Measurements from ENCODE around the gene NFYC.

GRCh38 chr1:39411691-39412776 is 79.4 kb upstream of the BMP8A start:
- PRO-cap = no peak
- RAMPAGE, long total RNA, 5 experiments = start-site peak on the plus strand in 4 of 5 experiments, at chr1:39412116-39412466 at its widest, 15 to 34 reads per replicate
- RRBS = no CpG with 5 or more reads among the region's 4 CpGs

DNA sequence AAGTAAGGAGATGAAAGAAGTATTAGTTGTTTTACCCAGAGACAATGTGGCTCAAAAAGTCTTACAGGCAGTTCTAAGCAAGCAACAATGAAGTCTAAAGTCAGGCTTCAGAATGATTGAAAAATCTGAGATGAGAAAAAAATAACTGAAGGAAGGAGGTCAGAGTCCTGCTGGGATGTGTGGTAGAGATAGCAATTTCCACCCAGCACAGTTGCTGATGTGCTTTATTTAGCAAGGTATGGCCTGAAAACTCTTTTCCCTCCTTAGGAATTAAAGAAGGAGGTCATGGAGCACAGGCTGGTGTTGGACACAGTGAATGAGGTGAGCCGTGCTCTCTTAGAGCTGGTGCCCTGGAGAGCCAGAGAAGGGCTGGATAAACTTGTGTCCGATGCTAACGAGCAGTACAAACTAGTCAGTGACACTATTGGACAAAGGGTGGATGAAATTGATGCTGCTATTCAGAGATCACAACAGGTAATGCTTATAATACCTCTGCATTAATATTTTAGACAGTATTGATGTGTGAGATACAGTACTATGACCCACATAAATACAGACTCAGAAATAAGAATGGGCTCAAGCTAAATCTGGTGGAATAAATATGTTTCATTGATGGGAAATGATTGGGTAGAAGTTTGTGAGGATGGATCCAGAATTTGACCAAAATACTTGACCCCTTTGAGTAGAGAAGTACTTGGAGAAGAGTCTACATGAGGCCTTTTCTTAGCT is 60.8 kb upstream of the BMP8A start:
- PRO-cap = no peak
- RAMPAGE, long total RNA, 5 experiments = start-site peak on the plus strand in 3 of 5 experiments, centred at positions 309 to 436 of the sequence, 21 to 24 reads per replicate
- RRBS = no CpG with 5 or more reads among the region's 3 CpGs

DNA sequence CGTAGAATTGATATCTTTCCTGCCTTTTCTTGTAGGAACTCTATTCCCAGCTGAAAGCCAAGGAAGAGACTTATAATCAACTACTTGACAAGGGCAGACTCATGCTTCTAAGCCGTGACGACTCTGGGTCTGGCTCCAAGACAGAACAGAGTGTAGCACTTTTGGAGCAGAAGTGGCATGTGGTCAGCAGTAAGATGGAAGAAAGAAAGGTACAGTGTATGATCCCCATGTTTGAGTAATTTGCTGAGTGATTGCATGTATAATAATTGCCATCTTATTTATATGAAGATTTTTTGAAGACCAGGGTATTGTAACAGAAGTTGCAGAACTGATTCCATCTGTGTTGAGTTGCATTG is 46.8 kb upstream of the BMP8A start:
- PRO-cap = no peak
- RAMPAGE, long total RNA, 5 experiments = start-site peak on the plus strand in 2 of 5 experiments, centred at position 136 of the sequence, 28 to 78 reads per replicate
- RRBS = no CpG with 5 or more reads among the region's 3 CpGs

DNA sequence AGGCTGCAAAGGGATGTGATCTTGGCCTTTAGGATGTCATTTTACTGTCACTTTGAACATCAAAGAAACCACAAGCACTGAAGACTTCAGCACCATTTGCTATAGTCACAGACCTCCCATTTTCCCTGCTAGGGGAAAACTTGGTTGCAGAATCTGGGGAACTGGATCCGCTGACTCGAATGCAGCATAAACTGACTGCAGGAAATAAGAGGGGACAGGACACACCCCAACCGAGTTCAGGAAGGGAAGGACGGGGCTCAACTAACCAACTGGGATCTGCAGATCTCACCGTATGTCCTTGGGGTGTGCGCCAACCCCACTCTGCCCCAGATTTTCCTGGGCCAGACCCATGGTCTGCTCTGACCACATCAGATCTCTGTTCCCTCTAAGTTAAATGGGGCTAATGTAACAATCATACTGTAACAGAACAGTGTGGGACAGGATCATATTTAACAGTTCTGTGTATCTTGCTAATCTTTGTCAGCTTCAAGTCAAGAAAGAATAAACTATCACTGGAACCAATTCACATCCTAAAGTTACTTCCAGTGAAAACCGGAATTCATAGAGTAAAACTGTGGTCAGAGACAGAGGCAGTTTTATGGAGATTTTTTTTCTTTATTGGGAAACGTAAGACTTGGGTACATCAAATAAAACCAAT is 16.2 kb downstream of the PABPC4 start:
- PRO-cap = no peak
- RAMPAGE, long total RNA, 5 experiments = no peak in any of the 5 experiments
- RRBS = no CpG with 5 or more reads among the region's 8 CpGs

- PRO-cap = no peak
- RAMPAGE, long total RNA, 5 experiments = no peak in any of the 5 experiments
- RRBS = 54% methylated on average over 4 of the region's 4 CpGs
Observed at GRCh38 chr1:39680837-39681202, 8.9 kb upstream of the NT5C1A start.

GRCh38 chr1:39817266-39817840 is 28.7 kb upstream of the BMP8B start:
- PRO-cap = no peak
- RAMPAGE, long total RNA, 5 experiments = no peak in any of the 5 experiments
- RRBS = no CpG with 5 or more reads among the region's 20 CpGs

- PRO-cap = no peak
- RAMPAGE, long total RNA, 5 experiments = no peak in any of the 5 experiments
- RRBS = no CpG with 5 or more reads among the region's 4 CpGs
Observed at GRCh38 chr1:39849398-39850051, 33.8 kb downstream of the TRIT1 start.

DNA sequence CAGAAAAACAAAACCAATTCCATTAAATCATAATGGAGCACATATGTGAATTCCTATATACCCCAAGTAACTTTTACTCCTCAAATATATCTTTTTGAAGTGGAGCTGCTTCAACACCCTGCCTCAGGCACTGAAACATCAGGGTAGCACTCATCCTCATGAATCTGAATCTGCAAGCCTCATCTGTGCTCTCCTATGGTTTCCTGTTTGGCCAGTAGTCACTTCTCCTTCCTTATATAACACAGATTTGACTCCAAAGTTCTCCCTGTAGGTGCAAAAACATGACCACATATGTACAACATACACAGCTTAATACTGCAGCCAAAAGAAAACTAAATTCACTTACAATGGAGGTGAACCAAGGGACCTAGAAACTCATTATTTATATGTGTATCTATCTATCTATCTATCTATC is 7.2 kb downstream of the TRIT1 start:
- PRO-cap = no peak
- RAMPAGE, long total RNA, 5 experiments = no peak in any of the 5 experiments

DNA sequence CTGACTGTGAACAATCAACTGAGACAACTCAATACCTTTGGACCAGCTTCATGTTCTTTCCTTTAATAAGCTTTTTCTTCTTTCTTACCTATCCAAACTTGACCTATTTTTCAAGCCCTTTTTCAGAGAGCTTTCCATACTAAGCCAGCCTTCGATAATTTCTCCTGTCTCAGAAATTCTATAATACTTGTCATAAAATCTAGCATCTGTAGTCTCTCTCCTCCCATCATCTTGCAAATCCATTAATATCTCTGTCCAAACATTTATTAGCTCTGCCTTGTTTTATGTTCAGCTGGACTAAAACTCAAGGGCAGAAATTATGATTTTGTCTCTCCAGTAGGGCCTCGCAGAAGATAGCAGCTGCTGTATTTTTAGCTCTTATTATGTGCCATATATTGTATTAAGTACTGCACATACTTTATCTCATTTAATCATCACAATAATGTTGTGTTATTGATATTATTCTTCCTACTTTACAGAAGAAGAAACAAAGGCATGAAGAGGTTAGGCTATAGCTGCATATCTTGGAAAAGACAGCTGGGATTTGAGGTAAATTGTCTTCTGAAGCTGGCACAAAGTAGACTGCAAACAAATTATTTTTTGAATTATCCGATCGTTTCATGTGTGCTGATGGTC is 1.6 kb downstream of the TRIT1 start:
- PRO-cap = no peak
- RAMPAGE, long total RNA, 5 experiments = start-site peak on the minus strand in 1 of 5 experiments, centred at position 195 of the sequence, 18 reads per replicate
- RRBS = no CpG with 5 or more reads among the region's 4 CpGs

GRCh38 chr1:39981887-39982345 is 27.0 kb downstream of the MFSD2A start:
- PRO-cap = no peak
- RAMPAGE, long total RNA, 5 experiments = no peak in any of the 5 experiments
- RRBS = no CpG with 5 or more reads among the region's 3 CpGs

- PRO-cap = no peak
- RAMPAGE, long total RNA, 5 experiments = no peak in any of the 5 experiments
- RRBS = no CpG with 5 or more reads among the region's 3 CpGs
Observed at GRCh38 chr1:40036593-40037098, 3.9 kb upstream of the CAP1 start.

DNA sequence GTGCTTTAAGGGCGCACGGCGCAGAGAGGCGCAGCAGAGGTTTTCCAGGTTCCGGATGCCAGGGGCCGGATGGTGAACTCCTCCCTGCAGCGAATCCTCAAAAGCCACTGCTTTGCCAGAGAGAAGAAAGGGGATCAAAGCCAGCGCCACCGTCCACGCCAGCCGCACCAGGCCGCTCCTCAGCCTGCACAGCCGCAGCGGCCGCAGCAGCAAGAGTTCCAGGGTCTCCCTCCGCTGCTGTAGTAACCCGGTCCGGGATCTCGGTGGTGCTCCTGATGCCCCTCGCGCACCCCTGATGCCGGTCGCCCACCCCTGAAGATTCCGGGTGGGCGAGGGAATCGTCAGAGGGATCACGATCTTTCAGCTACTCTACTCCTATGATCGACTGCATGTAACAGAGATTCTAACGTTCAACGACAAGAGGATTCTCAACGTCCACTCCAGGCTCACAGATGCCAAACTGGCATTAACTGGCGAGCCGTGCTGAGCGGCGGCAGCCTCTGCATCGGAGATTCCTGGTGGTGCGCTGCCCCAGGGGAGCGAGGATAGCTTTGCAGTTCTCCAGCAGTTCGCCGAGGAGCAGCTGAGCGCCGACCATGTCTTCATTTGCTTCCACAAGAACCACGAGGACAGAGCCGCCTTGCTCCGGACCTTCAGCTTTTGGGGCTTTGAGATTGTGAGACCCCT is 28.4 kb upstream of the RLF start:
- PRO-cap = no peak
- RAMPAGE, long total RNA, 5 experiments = no peak in any of the 5 experiments
- RRBS = 33% methylated on average over 5 of the region's 45 CpGs

DNA sequence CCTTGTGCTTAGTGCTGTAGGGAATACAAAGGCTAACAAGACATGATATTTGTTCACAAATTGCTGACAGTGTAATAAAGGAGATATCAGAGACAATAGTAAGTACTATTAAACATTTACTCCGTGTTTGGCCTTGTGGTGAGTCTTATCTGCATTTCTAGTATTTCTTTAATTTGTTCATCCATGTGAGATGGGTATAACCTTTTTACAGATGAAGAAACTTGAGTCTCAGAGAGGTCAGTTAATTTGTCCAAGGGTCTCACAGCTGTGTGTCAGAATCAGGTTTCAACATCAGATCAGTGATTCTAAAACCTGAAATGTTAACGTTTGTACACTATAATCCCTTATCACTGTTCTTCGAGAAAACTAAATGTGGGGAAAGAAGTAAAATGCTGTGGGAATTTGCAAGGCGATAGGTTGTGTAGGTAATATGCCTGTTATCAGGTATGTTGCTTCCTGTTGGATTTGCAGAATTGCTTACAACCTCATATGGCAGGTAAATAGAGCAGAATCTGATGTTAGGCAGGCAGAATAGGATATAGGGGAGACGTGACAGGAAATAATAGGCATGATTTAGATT is 38.2 kb downstream of the RLF start:
- PRO-cap = no peak
- RAMPAGE, long total RNA, 5 experiments = start-site peak on the plus strand in 1 of 5 experiments, centred at position 321 of the sequence, 8 reads per replicate
- RRBS = no CpG with 5 or more reads among the region's 5 CpGs

GRCh38 chr1:40316468-40317090 is 507 bp downstream of the COL9A2 start:
- PRO-cap = no peak
- RAMPAGE, long total RNA, 5 experiments = no peak in any of the 5 experiments
- RRBS = 2% methylated on average over 35 of the region's 59 CpGs

DNA sequence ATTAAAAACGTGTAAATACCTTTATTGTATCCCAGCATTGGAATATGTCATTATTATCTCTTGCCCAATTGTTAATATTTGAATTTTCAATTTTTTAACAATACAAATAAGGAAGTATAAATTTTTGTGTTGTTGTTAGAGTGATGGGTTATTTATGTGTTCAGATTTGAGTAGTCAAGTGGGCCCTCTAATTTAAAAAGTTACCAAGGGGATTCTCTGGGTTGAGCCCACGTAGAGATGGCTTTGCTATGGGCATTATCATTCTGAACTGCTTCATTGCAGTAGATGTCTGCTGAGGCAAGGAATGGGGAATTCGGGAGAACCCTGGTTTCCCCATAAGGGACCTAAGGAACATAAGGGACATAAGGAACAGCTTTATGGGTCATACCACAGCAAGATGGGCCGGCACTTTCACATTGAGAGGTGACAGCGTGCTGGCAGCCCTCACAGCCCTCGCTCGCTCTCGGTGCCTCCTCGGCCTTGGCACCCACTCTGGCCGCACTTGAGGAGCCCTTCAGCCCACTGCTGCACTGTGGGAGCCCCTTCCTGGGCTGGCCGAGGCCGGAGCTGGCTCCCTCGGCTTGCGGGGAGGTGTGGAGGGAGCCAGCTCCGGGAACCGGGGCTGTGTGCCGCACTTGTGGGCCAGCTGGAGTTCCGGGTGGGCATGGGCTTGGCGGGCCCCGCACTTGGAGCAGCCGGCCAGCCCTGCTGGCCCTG is 13.9 kb downstream of the SMAP2 start:
- PRO-cap = no peak
- RAMPAGE, long total RNA, 5 experiments = no peak in any of the 5 experiments
- RRBS = 71% methylated on average over 3 of the region's 21 CpGs

GRCh38 chr1:40410006-40411102 is 36.8 kb downstream of the SMAP2 start:
- PRO-cap = no peak
- RAMPAGE, long total RNA, 5 experiments = start-site peak on the plus strand in 1 of 5 experiments, at chr1:40410445-40411176 at its widest, 30 reads per replicate
- RRBS = no CpG with 5 or more reads among the region's 5 CpGs

DNA sequence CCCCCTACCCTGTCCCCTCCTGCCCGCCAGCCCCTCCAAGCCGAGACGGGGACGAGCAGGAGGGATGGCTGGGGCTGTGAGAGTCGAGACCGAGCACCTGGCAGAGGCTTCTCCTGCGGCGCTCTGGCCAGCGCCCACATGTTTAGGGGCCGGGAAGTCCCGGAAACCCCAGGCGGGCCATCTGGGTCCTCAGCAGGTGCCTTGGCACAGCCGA is 3.2 kb upstream of the RIMS3 start:
- PRO-cap = no peak
- RAMPAGE, long total RNA, 5 experiments = no peak in any of the 5 experiments
- RRBS = no CpG with 5 or more reads among the region's 13 CpGs

GRCh38 chr1:40691053-40692168 is at the start of gene NFYC:
Gene NFYC, plus strand, starts transcription at chr1:40691704.
- PRO-cap = bidirectional peak, plus-strand start at chr1:40691689, minus-strand start at chr1:40691516; bidirectional peak, plus-strand start at chr1:40692203, minus-strand start at chr1:40692093
- RAMPAGE, long total RNA, 5 experiments = start-site peak on the plus strand in 5 of 5 experiments, at chr1:40691627-40691830 at its widest, 12 to 345 reads per replicate; start-site peak on the minus strand in 5 of 5 experiments, at chr1:40691761-40692104 at its widest, 10 to 107 reads per replicate
- RRBS = under 1% methylated on average over 7 of the region's 86 CpGs

DNA sequence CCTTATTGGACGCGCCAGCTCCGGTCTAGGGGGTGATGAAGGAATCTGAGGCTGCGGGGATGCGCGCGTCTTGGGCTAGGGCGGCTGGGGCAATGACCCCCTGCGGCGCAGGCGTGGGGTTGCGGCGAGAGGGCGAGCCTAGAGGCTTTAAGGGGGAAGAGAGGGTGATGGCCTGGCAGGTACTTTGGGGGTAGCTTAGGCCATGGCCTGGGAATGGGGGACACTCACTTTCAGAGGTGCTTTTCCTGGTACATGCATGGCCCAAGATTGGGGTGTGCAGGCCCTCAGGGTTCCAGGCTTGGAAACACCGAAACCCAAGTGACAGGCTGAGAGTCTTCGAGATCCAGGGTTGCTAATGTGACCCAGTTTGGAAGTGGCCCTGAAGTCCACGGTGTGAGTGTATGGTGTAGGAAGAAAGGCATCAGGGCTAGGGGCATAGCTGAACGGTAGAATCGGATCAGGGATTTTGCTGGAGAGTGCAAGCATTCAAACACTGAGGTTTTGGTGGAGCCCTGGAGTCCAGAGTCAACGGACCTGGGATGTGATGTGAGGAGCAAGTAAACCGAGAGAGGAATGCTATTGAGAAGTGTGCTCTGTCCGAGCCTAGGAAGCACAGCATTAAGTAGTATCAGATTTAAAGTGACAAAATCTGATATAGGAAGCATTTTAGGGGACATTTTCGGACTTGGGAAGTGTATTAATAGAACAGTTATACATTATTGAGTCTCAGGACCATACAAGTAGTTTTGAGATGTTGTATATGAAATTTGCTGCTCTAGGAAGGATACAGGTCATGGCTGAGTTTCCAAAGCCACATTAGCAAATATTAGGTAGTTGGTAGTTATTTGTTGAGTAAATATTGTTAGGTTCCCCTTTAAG is 904 bp downstream of the NFYC start:
- PRO-cap = bidirectional peak, plus-strand start at position 35 of the sequence, minus-strand start outside the sequence
- RAMPAGE, long total RNA, 5 experiments = no peak in any of the 5 experiments
- RRBS = 2% methylated on average over 3 of the region's 23 CpGs

GRCh38 chr1:40710178-40711315 is 19.0 kb downstream of the NFYC start:
- PRO-cap = no peak
- RAMPAGE, long total RNA, 5 experiments = start-site peak on the plus strand in 1 of 5 experiments, at chr1:40710437-40710516 at its widest, 10 reads per replicate
- RRBS = no CpG with 5 or more reads among the region's 8 CpGs

Measured in stomach (tissue), 7 donors.